Temporal lobe (tissue), 2 donors: Measurements from ENCODE around the gene GUCA2B.

- RAMPAGE, long total RNA: no peak
These were observed 10.8 kb upstream of the EDN2 start for GRCh38 chr1:41495015-41495964.

- RAMPAGE, long total RNA: no peak
These were observed 11.6 kb upstream of the EDN2 start for GRCh38 chr1:41495965-41496542.

DNA sequence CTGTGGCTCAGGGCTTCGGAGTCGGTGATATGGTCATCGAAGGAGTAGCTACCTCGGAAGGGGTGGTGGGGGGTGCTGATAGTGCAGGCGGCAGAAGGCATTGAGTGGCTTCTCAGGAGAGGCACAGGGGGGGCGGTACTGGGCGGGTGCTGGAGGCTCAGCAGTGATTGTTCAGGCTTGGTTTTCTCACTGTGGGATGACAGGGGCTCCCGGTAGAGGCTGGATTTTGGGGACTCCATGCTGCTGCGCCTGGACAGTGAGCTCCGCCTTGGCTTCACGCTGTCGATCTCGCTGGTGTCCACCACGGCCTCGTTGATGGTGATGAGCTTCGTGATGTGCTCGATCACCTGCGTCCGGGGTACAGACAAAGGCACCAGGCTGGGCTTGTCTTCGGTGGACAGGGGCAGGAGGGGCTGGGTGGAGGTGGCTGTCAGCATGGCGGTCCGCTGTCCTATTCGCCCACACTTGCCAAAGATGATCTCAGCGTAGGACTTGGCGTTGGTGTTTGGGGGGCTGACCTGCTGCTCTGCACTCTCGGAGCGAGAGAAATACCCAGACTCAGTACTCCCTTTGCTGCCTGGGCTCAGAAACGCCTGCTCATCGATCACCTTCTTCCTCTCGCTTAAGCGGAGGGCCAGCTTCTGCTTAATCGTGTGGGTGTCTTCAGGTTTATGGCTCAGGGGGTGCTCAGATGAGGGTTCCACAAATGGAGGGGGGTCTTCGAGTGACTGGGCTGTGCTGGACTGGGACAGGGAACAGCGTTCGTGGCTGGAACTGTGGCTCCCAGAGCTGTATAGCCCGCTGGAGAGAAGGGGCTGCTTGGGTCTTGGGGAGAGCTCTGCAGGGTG, 98.8 kb upstream of the EDN2 start:
- RAMPAGE, long total RNA: no peak

DNA sequence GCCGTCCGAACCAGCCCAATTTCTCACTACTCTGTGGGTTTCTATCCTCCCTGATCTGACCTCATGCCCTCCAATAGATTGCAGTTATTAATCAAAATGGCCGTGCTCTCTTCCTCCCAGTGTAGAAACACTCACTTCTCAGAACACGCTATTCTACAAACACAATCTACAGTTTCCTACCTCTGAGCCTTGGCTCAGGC, 147.1 kb upstream of the EDN2 start:
- RAMPAGE, long total RNA: no peak

GRCh38 chr1:41665082-41665889, 180.8 kb upstream of the EDN2 start:
- RAMPAGE, long total RNA: no peak

DNA sequence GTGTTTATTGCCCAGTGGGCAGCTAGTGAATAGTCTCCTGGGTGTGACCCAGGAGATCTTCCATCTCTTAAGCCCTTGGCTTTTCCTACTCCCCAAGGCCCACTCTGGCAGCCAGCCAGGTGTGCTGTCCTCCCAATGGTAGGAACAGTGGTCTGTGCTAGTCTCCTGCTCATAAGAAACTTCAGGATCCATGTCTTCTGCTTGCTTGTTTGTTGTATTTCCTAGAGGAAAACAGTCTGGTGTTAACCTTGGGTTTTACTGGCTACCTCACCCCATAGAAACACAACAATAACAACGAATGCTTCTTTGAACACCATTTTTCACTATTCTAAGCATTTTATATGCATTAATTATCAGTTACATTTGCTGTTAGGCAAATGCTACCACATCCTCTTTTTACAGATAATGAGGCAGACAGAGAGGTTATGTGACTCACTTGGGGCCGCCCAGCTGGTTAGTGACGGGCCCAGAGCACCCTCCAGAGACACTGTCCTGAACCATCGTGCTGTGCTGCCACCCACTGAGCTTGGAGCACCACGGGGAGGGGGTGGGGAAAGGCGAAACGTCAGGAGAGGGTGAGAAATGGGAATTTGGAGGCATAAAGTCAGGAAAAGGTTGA, 107.5 kb downstream of the HIVEP3 start:
- RAMPAGE, long total RNA: no peak

GRCh38 chr1:41853044-41853419, 65.7 kb downstream of the HIVEP3 start:
- RAMPAGE, long total RNA: no peak

DNA sequence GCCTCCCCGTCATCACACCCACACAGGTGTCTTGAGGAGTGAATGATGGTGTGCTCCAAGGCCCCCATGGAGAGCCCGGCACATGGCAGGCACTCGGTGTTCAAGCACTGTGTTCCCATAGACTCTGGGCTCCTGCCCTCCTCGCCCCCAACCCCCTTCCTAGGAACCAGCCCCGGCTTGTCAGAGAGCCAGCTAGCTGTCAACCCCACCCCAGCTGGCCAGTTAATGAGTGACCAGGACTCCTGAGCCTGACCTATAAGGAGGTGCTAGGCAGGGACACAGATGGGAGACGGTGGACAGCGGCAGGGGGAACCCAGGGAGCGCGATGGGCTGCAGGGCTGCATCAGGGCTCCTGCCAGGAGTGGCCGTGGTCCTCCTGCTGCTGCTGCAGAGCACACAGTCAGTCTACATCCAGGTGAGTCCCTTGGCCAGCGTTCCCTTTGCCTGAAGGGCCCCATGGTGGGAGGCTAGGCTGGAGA, at the start of gene GUCA2B:
TSS of gene GUCA2B (plus strand) at position 285 of the 479 bp plus-strand sequence.
- RAMPAGE, long total RNA: no peak

DNA sequence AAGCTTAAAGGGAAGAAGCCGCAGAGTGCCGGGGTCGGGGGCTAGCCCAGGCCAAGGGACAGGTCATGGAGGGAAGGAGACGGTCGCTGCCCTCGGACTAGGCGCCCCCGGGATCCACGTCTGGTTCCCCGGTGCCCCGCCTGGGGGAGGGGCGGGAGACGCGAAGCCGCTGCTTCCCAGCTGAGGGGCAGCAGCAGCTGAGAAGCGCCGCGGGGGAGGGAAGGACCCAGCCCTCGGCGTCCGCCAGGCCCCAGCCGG, 471 bp downstream of the FOXJ3 start:
- RAMPAGE, long total RNA: no peak

- RAMPAGE, long total RNA: no peak
These were observed 4.3 kb downstream of the YBX1 start for GRCh38 chr1:42686419-42687052.

DNA sequence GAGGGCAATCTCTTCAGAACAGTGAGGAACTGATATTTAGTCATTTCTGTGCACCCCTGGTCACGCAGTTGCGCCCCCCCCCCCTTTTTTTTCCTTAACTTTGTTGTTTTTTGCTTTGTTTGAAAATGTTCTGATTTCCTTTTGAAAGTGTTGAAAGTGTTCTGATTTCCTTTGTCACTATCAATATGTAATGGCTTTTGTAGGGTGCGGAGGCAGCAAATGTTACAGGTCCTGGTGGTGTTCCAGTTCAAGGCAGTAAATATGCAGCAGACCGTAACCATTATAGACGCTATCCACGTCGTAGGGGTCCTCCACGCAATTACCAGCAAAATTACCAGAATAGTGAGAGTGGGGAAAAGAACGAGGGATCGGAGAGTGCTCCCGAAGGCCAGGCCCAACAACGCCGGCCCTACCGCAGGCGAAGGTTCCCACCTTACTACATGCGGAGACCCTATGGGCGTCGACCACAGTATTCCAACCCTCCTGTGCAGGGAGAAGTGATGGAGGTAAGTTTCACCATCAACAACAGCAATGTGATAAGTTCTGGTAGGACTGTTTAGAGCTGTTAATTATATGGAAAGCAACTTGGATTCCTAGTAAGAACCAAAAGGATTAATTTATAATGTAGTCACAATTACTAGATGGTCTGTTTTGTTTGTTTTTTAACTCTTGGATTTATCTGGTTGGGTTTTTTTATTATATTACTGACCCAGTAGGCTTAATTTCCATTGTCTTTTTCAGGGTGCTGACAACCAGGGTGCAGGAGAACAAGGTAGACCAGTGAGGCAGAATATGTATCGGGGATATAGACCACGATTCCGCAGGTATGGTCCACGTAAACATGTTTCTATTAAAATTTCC, 14.5 kb downstream of the YBX1 start:
- RAMPAGE, long total RNA: no peak

DNA sequence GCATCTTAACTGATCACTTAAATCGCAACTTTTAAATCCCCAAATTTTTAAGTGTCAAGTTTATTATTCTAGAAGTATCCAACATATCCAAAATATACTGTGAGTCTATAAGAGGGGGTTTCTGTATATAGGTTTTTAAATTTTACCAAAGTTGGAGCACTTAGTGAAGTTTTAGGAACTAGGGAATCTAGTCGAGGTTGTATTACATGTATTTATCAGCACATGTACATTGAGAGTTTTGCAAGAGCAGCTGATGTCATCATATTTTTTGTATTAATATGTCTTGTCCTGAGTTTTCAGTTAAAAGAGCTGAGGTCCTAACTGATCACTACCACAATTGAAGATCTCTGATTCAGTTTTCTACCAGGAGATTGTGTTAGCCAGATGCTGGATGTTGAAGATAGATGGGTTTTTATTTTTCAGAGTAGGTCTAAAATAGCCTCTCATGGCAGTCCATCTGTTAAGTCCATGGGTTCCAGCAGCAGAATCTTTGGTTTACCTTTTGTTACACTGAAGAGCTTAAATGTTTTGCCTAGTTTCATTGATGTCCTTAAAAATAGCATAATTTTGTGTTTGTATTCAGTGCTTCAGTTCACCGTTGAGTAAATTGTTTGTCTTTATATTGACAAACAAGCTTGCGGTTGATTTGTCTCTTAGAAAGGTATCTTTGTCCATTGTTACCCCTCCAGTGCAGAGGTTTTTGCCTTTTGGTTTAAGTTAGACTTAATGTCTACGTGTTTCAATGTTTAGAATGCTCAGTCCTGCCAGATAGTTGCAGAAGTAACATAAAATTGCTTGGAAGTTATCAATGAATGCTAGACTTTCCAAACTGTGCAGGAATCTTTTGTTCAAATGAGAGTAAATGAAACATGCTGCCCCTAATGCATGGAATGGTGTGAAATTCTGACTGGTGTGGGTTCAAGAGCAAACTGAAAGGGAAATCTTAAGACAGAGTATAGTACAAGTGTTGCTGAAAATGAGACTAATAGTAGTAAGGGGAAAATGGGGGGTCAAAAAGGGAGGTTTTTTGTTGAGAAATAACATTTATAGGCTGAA, 16.1 kb downstream of the YBX1 start:
- RAMPAGE, long total RNA: no peak

- RAMPAGE, long total RNA: no peak
These were observed 484 bp upstream of the ZNF691 start for GRCh38 chr1:42845759-42846499.

GRCh38 chr1:42931766-42932663, 26.7 kb downstream of the SLC2A1 start:
- RAMPAGE, long total RNA: no peak

- RAMPAGE, long total RNA: no peak
These were observed 9.2 kb downstream of the SLC2A1 start for GRCh38 chr1:42949270-42950127.

GRCh38 chr1:42961741-42962194, 3.1 kb upstream of the SLC2A1 start:
- RAMPAGE, long total RNA: no peak

DNA sequence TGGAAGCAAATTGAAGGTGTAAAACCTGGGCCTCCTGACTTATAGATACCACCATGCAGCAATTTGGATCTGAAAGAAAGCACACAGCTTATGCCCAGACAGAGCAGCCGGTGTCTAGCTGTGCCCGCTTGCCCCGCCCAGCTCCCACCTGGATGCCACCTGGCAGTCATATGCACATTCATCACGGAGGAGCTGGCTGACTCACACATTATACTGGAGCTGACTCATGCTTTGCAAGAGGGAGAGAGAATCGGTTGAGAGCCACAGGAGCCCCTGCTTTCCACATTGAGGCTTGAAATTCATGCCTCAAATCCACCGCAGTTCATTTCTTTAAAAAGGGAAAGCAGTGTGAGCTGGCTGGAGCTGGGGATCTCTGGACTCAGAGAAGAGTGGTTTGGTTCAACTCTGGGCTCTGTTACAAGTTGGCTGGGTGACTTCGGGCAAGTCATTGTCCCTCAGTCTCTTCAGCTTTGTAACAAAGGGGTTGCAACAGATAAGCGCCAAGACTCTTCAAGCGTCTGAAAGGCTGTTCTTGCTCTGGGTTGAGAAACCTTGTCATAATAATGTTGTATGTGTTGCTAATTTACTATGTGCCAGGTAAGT, 8.5 kb upstream of the SLC2A1 start:
- RAMPAGE, long total RNA: no peak

GRCh38 chr1:43008402-43009386, 50.0 kb upstream of the SLC2A1 start:
- RAMPAGE, long total RNA: no peak

DNA sequence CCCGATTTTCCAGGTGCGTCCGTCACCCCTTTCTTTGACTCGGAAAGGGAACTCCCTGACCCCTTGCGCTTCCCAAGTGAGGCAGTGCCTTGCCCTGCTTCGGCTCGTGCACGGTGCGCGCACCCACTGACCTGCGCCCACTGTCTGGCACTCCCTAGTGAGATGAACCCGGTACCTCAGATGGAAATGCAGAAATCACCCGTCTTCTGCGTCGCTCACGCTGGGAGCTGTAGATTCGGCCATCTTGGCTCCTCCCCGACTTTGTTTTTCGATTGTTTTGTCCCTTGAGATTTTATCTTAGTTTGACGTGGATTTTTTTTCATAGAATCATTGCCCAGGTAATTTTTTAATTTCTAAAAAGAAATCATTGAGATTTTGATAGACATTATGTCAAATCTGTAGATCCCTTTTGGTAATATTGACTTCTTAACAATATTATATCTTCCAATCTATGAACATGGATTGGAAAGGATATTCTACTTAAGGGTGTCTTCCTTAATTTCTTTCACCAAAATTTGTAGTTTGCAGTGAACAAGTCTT, 27.4 kb upstream of the CFAP144 start:
- RAMPAGE, long total RNA: no peak

GRCh38 chr1:43121199-43121898, 26.4 kb upstream of the CFAP144 start:
- RAMPAGE, long total RNA: no peak